Glomerular endothelial cell (primary cell): ENCODE measurements around the genes IFI6, FAM76A and EPB41.

GRCh38 chr1:27658858-27659238, 13.1 kb downstream of the IFI6 start:
- RAMPAGE, long total RNA, result no peak

DNA sequence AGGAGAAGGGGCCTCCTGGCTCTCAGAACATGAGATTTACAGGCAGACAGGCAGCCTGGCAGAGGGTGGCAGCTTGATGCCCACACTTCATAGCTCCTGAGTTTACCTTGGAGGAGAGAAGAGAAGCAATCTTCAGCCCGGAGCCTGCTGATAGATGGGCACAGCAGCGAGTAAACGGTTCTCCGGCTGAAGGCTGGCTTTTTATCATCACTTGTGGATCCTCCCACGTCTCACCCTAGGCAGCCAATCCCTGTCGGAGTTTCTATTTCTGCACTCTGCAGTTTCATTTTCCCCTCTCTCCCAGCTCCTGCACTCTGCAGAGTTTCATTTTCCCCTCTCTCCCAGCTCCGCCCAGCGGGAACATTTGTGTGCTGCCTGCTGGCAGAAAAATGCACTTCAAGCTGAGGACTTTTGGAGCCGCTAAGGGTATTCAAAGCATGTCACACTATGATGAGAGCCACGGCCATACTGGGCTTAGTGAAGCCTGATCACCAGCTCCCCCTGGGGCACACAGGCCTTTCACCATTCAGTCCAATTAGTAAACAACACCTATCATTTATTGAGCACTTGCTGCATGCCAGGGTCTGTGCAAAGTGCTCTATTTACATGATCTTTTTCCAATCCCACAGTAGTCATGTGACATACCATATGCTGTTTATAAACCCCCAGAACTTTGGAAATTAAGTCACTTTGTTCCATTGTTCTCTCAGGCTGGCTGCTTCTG, at the start of gene IFI6:
Gene IFI6, minus strand, starts transcription at position 176 of the 724 bp plus-strand sequence.
- RAMPAGE, long total RNA, result start-site peak on the minus strand centred at position 175 of the sequence, 9 bp wide, 131 and 971 reads in 2 replicates

DNA sequence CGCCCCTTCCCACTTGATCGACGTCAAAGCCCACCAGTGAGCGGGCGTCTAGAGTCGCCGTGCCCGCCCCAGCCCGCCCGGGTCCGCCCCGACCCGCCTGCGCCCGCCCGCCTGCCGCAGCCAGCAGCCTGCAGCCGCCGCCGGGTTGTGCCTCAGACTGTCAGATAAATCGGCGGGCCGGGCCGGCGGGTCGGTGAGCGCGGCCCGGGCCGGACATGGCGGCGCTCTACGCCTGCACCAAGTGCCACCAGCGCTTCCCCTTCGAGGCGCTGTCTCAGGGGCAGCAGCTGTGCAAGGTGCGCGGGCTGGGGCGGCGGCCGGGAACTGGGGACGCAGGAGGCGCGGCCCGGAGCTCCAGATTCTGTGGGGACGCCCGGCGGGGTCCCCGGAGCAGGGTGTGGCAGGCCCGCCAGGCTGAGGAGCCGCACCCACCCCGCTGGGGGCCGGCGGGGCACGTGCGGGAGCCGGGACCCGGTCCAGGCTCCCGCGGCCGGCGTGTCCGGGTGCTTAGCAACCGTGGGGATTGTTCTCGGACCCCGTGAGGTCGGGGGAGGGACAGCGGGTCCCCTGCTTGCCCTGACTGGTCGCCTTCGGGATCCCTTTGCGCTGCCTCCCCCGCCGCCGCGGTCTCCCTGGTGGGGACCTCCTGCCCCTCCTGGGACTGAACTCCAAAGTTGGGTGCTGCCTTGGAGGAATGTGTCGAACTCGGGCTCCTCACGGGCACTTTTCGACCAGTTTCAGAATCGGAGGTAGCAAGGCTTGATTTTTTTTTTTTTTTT, at the start of gene FAM76A:
Gene FAM76A, plus strand, starts transcription at position 96 of the 779 bp plus-strand sequence.
- RAMPAGE, long total RNA, result no peak

- RAMPAGE, long total RNA, result no peak
Measured at GRCh38 chr1:27744996-27745442, 19.3 kb downstream of the FAM76A start.

GRCh38 chr1:27891164-27892292, 19.2 kb downstream of the THEMIS2 start:
- RAMPAGE, long total RNA, result no peak

- RAMPAGE, long total RNA, result no peak
Measured at GRCh38 chr1:28063976-28064397, 24.4 kb downstream of the EYA3 start.

DNA sequence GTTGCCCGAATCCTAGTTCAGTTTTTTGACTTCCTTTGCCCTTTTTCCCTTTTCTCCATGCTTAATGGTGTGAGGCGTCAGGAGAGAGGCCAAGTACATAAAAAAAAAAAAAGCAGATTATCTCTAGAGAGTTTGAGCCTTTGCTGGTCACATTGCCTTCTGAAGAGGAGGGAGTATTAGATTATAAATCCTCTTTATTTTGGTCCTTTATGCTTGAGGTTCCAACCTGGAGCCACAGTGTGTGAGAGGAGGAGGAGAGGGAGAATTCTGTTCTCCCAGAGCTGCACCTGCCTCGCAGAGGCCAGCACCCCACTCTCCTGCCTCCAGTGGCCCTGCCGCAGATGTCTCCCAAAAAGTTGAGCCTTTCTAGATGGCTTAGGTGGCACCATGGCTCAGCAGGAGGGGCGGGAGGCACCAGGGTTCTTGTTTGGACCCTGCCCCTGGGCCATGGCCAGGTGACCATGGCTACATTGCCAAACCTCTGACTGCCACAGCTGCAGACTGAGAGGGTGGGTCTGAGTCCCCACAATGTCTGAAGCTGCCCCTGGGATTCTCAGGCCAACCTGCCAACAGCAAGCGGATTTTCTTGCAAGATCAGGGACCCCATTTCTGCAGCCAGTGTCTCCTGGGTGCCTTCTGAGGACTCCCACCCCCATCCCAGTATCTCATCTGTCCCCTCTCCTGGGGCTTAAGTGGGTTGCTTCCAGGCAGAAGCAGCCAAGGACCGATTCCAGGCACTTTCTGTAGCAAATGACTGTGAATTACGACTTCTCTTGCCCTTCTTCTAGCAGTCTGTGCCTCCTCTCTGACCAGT, 22.2 kb downstream of the SESN2 start:
- RAMPAGE, long total RNA, result no peak

- RAMPAGE, long total RNA, result no peak
Measured at GRCh38 chr1:28296515-28297439, 32.1 kb upstream of the MED18 start.

- RAMPAGE, long total RNA, result no peak
Measured at GRCh38 chr1:28458822-28459472, 46.9 kb upstream of the RCC1 start.

DNA sequence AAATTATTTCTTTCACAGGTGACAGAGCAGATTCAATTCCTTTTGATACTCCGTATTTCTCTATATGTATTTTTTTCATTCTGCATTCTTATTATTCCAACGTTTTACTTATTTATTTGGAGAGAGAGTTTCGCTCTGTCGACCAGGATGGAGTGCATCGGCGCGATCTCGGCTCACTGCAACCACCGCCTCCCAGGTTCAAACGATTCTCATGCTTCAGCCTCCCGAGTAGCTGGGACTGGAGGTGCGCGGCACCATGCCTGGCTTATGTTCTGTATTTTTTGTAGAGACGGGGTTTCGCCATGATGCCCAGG, 575 bp upstream of the RCC1 start:
- RAMPAGE, long total RNA, result no peak

- RAMPAGE, long total RNA, result no peak
Measured at GRCh38 chr1:28581522-28582265, 10.4 kb upstream of the RAB42 start.

DNA sequence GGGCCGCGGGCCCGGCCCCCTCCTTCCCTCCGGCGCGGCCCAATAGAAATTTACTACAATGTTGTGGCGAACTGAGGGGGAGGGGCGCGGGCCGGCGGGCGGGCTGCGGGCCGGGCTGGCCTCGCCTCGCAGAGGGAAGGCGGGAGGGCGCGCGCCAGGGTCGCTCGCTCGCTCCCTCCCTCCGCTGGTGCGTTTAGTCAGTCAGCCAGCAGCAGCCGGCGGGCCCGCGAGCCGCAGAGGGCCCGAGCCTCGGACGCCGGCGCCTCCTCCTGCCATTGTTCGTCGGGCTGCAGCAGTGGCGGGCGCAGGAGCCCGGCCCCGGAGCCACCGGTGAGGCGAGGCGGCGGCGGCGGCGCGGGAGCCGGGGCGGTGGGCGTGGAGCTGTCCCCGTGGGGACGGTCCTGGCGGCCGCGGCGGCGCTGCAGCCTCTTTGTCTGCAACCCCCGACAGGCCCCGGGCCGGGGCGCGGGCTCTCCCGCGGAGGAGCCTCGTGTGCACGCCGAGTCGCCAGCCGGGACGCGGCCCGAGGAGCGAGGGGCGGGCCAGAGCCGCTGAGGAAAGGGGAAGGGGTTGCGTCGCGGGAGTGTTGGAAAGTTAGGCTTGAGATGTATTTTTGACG, at the start of gene EPB41:
Gene EPB41, plus strand, starts transcription at position 131 of the 619 bp plus-strand sequence.
- RAMPAGE, long total RNA, result no peak

- RAMPAGE, long total RNA, result no peak
Measured at GRCh38 chr1:29166228-29167376, 15.1 kb downstream of the SRSF4 start.

DNA sequence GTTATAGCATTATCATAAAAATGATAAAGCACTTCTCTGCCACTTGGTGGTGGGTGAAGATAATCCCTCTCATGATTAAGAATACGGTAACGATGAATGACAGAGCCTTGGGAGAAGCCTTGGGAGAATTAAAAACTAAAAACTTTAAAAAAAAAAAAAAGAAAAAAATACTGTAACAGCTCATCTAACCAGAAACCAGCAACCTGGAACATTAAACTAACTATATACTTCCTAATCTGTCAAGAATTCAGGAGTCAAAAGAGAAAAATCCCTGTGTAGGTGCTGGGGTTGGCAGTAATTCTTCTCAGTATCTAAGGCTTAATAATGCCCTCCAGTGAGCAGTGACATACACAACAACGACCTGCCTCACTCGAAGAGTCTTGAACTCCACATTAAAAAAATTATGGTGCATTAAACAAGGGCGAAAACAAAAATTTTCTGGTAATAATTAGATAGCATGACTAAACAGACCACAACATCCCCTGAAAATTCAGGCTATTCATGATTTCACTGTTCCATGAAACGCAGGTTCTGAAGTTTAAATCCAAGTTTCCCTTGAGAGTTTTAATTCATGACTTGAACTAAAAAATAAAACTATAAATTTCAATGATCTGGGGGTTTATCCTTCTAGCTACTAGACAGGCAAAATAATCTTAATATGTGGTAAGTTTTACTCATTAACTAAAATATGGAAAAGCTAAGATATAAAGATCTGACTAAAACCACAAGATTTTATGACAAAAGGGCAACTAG, 5.2 kb downstream of the SRSF4 start:
- RAMPAGE, long total RNA, result no peak

DNA sequence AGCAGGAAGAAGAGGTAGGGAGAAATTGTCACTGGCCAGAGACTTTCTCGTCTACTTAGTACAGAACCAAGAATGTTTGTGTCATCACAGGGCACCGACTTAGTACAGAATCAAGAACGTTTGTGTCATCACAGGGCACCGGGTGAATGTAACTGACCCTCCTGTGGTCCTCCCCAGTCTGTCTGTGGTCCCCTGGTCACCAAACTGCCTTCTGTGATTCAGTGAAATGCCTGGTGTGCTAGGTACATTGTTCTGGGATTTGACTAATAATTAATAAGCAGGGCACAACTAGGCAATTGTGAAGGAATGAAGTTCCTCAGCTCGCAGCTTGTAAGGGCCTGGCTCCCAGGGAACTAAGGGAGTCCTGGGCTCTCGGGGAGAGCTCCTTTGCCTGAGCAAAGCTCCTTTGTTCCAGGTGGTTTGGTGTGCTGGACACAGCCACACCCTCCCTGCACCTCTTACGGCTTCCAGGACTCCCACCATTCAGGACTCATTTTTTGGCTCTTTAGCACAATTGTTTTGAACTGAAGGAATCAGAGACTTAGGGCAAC, 7.2 kb downstream of the MECR start:
- RAMPAGE, long total RNA, result no peak

- RAMPAGE, long total RNA, result no peak
Measured at GRCh38 chr1:29240340-29240998, 4.1 kb downstream of the PTPRU start.

GRCh38 chr1:29248984-29249963, 13.0 kb downstream of the PTPRU start:
- RAMPAGE, long total RNA, result no peak

- RAMPAGE, long total RNA, result no peak
Measured at GRCh38 chr1:29984985-29985790, 738.2 kb downstream of the MATN1 start.

GRCh38 chr1:30083820-30084426, 639.5 kb downstream of the MATN1 start:
- RAMPAGE, long total RNA, result no peak

DNA sequence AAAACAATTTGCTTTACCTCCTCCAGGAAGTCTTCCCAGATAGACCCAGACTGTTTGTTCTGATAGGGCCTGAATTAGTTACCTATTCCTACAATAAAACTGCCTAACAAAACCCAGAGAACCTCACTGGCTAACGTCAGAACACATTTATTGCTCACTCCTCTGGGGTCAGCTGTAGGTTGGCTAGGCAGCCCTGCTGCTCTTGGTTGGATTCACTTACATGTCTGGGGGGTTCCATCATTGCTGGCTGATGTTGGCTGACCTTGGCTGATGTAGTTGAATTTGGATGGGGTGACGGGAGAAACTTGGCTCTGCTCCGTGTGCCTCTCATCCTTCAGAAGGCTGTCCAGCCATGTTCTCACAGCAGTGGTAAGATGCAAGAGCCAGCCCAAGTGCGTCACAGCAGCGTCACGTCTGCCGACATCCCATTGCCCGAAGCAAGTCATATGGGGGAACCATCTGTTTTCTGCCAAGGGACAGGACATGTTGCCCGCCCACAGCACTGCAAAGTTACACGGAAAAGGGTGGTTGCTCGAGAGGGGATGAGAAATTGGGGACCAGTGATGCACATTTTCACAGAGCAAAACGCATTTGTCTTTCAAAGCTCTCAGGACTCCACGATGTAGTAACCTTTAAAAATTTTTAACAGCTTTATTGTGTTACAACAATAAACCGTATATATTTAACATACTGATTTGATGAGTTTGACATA, 613.5 kb downstream of the MATN1 start:
- RAMPAGE, long total RNA, result no peak